Temporal lobe (tissue), 2 donors: Measurements from ENCODE around the gene HVCN1.

DNA sequence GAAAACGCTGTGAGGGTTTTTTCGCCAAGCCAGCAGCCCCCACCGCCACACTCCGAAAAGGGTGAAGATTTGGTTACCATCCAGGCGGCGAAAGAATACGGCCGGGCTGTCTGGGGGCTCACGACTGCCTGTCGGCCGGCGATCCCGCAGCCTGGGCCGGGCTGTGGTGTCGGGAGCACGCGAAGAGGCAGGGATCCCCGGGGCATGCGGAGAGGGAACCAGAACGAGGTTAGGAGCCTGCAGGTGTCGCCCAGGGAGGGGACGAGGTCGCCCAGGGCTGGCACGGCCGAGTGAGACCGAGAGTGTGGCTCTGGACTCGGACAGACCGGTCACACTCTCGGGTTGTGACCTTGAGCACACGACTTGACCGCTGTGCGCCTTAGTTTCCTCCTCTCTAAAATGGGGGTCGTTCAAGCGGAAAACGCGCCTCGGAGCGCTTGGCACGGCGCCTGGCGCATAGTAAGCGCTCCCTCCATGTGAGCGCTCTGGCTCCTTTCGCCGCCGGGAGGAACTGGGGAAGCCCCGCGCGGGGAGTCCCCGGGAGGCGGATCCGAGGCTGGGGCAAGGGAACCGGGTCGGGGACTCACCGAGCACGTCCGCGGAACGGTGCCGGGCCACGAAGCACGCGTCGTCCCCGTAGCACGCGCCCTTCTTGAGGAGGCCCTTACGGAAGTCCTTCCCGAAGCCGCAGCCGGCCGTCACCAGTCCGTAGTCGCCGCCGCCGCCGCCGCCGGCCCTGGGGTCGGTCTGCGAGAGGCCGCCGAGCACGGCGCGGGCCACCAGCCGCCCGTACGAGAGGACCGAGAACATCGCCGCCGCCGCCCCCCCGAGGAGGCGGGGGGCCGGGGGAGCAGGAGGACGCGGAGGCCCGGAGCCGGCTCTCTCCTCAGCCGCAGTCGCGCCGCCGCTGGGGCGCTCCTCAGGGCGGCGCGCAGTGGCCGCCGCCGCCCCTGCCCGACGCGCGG lies 614 bp downstream of the PPTC7 start:
- RAMPAGE, long total RNA = no peak

- RAMPAGE, long total RNA = start-site peak on the minus strand at chr12:110689407-110689452, 21 and 20 reads in 2 replicates; start-site peak on the minus strand at chr12:110689748-110689782, 33 and 22 reads in 2 replicates
These were observed at the start of gene HVCN1 for GRCh38 chr12:110689034-110690178. TSS of gene HVCN1 (minus strand) at chr12:110689115.

- RAMPAGE, long total RNA = no peak
These were observed 5.4 kb upstream of the HVCN1 start for GRCh38 chr12:110694153-110694939.

DNA sequence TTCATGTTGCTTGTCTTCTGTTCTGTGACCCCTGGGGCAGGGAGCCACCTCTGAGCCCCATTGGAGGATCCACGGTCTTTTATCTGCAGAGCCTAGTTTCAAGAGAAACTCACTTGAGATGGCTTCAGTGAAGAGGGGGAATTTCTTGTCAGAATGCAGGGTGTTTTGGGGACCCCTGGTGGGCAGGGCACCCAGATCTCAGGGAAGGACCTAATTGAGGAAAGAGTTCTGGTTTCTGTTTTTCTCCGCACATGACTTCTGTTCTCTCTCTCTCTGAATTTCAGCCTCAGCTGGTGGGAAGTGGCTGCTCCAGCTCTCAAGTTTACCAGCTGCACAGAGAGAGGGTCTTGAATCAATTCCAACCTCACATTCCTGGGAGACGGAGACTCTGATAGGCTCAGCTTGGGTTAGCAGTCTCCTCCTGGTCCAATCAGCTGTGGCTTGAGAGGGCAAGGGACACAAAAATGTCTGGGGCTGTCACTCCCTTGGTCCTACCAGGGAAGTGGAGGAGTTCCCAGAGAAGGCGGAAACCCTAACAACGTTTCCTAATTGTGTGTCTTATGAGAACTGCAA lies 6.9 kb downstream of the CCDC63 start:
- RAMPAGE, long total RNA = no peak

DNA sequence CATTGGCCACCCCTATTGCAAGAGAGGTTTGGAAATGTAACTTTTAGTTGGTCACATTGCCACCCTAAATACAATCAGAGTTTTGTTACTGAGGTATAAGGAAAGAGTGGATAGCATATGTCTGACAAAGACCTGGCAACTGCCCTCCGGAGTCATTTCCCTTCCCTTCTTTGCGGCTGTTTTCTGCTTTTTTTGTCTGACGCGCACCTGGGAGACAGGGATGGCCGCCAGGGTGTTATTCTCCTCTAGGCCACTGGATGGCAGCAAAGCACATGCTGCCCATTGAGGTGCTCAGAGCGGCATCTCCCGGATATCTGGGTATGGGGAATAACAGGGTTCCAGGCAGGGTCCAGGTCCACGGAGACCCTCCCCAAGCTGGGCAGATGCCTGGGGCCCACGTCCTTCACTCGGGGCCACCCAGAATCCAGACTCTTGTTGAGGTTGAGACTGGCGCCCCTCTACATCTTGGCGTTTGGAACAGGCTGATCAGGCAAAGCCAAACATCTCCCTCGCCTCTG lies 26.0 kb downstream of the MYL2 start:
- RAMPAGE, long total RNA = no peak

- RAMPAGE, long total RNA = no peak
These were observed 23.8 kb downstream of the MYL2 start for GRCh38 chr12:110896535-110896986.

GRCh38 chr12:110928879-110929028 lies 8.4 kb upstream of the MYL2 start:
- RAMPAGE, long total RNA = no peak

DNA sequence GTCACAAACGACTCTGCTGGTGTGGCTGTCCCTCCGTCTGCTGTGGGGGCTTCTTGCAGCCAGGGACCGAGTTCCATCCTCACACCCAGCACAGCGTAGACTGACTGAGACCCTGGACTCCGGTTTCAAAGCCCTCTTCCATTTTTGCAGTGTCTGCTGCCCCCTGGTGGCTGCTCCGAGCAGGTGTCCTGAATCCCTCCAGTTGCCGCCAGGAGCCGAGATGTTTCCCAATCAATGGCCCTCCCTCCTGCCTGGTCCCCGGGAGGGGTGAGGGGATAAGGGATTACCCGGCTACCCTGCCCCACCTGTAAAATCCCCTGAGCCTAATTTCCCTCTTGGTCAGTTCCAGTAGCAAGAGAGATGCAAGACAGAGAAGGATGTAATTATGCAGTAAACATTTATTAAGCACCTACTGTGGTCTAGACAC lies 55.1 kb downstream of the PHETA1 start:
- RAMPAGE, long total RNA = no peak

- RAMPAGE, long total RNA = no peak
These were observed 7.8 kb downstream of the PHETA1 start for GRCh38 chr12:111360903-111361649.

GRCh38 chr12:111404505-111405204 lies 1.1 kb upstream of the SH2B3 start:
- RAMPAGE, long total RNA = no peak

DNA sequence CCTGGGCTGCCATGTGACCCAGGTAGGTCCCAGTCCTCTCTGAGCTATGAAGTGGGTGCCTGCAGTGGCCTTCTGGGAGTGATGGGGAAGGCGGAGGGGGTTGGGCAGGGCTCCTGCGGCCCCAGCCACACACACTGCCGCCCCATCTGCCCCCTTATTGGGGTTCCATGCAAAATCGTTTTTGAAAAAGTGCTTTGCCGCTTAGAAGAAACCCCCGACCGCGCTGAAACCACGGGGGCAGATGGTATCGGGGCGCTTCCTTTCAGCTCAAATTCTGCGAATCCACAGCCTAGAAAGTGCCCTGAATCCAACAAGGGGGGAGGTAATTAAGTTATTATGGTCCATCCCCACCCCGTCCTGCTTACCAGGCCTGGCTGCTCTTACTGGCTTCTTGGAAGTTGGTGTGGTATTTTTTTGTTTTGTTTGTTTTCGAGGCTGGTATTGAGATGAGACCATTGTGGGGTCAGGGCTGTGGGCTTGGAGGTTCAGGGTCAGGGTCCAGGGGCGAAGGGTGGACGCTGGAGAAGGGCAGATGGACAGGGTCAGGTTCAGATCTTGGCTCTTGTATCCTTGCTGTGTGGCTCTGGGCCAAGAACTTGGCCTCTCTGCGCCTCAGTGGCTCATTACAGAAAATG lies 24.5 kb downstream of the SH2B3 start:
- RAMPAGE, long total RNA = no peak

DNA sequence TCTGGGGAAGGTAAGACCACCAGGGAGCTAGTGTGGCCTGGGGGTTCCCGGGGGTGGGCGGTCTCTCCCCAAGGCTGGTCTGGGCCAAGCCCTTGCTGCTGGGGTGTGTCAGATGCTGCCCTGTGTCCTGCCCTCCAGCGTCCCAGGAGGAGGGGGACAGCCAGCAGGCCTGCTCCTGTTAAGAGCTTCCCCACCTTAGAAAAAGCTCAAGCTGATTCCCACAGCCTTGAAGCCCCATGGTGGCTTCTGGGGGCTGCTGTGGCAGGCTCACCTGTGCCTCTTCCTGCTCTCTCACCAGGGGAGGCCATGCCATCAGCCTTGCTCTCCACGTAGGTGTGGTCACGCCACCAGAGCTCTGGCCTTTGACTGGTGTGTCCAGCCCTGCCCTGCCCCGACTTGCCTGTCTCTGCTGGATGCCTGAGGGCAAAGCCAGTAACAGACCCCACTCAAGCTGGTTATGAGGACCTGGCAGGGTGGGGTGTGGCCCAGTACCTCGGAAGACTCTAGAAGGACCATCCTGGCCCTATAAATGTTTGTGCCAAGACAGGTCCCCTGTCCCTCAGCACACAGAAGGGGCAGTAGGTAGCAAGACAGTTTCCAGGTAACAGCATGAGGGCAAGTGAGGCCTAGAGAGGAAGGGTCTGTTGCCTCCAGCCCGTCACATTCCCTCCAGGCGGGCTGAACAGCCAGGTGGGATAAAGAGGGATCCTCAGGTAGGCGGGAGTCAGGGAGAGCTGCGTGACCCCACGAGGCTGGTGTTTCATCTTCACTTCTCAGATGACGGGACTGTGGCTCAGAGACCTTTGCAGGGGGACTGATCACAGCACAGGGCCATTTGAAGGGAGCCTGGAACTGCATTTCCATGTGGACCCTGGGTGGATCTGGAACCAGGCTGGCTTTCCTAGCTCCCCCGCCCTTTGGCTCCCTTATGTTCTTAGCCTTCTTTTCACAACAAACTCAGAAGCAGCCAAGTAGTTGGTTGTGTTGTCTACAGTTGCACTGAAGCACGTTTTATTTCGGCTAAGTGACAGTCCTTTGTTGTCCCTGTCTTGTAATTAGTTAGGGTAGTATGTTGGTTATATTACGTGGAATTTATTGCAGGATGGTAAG lies 37.1 kb downstream of the SH2B3 start:
- RAMPAGE, long total RNA = no peak

GRCh38 chr12:111512923-111513965 lies 85.9 kb downstream of the ATXN2 start:
- RAMPAGE, long total RNA = no peak

- RAMPAGE, long total RNA = no peak
These were observed 886 bp downstream of the ATXN2 start for GRCh38 chr12:111598381-111598477.

GRCh38 chr12:111599930-111600193 lies 747 bp upstream of the ATXN2 start:
- RAMPAGE, long total RNA = no peak

- RAMPAGE, long total RNA = no peak
These were observed 37.1 kb upstream of the ATXN2 start for GRCh38 chr12:111635841-111637035.

DNA sequence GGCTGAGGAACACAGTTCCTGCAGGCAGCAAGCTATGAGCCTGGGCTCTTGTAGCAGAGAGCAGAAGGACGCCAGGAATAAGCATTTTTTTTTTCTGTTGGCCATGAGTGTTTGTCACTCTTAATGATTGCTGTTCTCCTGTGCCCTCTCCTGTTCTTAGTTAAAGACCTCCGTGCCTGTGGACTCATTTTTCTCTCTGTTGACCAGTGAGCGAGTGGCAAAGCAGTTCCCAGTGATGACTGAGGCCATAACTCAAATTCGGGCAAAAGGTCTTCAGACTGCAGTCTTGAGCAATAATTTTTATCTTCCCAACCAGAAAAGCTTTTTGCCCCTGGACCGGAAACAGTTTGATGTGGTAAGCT lies 19.7 kb downstream of the ACAD10 start:
- RAMPAGE, long total RNA = no peak

GRCh38 chr12:111813433-111813967 lies 28.5 kb upstream of the MAPKAPK5 start:
- RAMPAGE, long total RNA = no peak

GRCh38 chr12:111822856-111823227 lies 19.2 kb upstream of the MAPKAPK5 start:
- RAMPAGE, long total RNA = no peak

- RAMPAGE, long total RNA = no peak
These were observed 2.4 kb downstream of the MAPKAPK5 start for GRCh38 chr12:111844178-111845032.